LHCN-M2 (cell line): ENCODE measurements around the genes RASGEF1A, DEPP1, OR13A1, WASHC2C and TIMM23.

GRCh38 chr10:43155009-43155708, 16.9 kb downstream of the CSGALNACT2 start:
- RAMPAGE, long total RNA = no peak

DNA sequence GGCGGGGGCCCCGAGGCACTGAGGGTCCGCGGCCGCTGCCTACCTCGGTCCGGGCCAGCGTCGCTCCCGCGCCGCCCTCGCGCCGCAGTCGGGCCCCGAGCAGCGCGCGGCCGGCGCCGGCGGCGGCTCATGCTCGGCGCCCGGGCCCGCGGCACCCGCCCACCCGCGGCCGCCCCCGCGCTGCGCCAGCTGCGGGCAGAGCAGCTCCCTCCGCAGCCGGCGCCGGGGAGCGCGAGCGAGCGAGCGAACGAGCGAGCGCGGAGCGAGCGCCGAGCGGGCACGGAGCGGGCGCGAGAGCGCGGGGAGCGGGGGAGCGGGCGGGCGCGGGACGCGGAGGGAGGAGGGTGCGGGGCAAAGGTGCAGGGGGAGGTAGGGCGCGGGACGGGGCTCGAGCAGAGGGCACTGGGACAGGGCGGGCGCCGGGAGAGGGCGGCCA, at the start of gene RASGEF1A:
RASGEF1A (minus strand) TSS at position 264 of the 436 bp plus-strand sequence.
- RAMPAGE, long total RNA = no peak

- RAMPAGE, long total RNA = no peak
Observed at GRCh38 chr10:43340638-43341115, 30.8 kb upstream of the FXYD4 start.

GRCh38 chr10:43384965-43385694, 13.7 kb downstream of the FXYD4 start:
- RAMPAGE, long total RNA = no peak

GRCh38 chr10:43399683-43400162, 9.3 kb downstream of the HNRNPF start:
- RAMPAGE, long total RNA = no peak

GRCh38 chr10:43408037-43408661, 837 bp downstream of the HNRNPF start:
- RAMPAGE, long total RNA = no peak

DNA sequence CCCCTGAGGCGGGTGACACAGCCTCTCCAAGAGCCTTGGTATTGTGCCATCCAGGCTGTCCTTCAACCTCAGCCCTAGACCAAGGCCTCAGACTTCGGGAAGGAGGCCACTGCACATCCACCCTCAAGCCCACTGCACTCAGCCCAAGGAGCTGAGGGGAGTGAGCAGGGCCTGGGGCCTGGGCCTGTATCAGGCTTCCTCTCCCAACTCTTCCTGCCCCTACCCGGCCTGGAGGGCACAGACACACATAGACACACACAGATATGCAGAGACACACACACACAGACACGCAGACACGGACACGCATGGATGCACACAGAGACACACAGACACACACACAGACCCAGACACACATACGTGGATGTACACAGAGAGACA, 19.7 kb upstream of the ZNF32 start:
- RAMPAGE, long total RNA = no peak

DNA sequence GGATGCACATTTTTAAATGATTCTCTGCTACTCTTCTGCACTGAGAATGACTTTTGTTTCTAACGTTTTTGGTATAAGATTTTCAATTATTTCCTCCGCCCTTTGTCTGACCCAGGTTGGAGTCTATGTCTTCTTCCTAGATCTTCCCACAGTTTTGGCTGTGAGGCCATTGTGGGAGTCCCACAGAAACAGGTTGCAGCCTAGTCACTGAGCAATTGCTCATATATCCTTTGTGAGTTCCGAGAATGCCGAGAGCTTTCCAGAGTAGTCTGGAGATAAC, 167.9 kb upstream of the ZNF32 start:
- RAMPAGE, long total RNA = no peak

DNA sequence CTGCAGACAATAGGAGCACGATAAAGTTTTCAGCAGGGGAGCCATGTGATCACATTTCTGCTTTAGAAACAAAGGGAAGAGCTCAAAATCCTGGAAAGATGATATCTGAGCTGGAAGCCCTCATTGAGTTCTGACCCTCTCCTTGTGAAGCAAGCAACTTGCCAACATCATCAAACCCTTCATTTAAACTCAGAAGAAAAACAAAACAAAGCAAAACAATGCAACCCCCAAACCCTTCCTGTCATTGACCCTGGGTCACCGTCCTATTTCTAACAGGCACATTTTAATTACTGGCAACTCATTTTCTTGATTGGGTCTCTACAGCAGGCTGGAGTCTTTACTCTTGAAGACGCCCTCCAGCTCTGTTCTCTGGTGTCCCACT, 198.3 kb upstream of the ZNF32 start:
- RAMPAGE, long total RNA = no peak

DNA sequence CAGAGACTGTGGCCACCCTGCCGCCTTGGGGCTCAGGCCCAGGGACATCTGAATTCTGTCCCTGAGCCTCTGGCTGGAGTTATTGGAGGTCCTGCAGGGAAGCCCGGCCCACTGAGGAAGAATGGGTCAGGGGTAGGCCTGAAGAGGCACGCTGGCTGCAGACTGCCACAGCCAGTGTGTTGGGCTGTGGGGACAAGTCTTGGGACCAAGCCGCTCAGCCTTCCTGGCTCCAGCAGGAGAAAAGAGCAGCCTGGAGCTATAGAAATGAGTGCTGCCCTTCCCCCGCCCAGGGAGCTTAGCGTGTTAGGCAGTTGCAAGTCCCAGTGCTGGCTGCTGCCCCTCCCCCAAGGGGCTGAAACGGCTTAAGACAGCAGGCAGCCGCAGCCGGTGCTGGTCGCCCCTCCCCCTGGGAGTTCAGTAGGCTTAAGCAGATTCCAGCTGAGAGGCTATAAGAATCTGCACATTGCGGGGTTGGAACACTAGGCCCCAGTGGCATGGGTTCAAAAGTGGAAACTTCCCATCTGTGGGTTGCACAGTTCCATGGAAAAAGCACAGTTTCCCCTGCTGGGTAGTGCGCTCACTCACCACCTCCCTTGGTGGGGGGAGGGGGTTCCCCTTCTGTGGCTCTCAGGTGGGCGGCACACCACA, 151.3 kb downstream of the CXCL12 start:
- RAMPAGE, long total RNA = no peak

- RAMPAGE, long total RNA = no peak
Observed at GRCh38 chr10:44380740-44381272, 4.1 kb downstream of the CXCL12 start.

DNA sequence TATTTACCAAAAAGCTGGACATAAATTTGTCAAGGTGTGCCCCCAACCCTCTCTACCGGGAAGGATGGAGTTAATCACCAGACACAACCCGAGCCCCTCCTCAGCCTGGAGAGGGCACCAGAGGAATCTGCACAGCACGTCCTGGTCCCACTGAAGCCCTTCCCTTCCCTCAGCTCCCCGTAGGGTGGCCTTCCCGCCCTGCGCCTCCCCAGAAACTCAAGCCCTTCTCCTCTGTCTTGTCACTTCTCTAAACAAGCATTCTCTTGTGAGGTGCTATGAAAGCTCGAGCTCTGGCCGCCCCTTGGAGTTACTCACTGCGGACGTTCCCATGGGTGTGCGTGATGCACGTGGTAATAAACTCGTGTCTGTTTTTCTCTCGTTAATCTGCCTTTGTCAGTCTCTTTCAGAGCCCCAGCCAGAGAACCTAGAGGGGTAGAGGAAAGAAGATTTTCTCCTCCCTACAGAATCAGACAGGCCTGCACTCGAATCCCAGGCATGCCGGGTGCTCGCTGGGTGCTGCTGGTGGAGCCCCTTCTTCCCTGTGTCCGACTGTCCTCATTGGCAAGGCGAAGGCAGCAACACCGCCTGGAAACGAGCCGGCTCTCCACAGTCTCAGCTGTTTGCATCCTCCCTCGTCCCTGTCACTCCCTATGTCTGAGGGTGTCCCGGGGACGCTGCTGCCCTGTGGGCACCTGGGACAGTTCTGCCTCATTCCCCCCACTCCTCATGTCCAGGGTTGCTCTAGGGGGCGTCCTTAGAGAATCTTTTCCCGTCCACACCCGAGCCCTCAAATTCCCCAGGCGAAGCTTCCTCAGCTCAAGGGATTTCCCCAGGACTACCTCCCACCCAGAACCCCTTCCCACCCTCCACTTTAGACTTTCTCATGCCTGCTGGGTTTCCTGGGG, 31.8 kb upstream of the TMEM72 start:
- RAMPAGE, long total RNA = no peak

GRCh38 chr10:44977650-44978514, 727 bp downstream of the DEPP1 start:
- RAMPAGE, long total RNA = no peak

DNA sequence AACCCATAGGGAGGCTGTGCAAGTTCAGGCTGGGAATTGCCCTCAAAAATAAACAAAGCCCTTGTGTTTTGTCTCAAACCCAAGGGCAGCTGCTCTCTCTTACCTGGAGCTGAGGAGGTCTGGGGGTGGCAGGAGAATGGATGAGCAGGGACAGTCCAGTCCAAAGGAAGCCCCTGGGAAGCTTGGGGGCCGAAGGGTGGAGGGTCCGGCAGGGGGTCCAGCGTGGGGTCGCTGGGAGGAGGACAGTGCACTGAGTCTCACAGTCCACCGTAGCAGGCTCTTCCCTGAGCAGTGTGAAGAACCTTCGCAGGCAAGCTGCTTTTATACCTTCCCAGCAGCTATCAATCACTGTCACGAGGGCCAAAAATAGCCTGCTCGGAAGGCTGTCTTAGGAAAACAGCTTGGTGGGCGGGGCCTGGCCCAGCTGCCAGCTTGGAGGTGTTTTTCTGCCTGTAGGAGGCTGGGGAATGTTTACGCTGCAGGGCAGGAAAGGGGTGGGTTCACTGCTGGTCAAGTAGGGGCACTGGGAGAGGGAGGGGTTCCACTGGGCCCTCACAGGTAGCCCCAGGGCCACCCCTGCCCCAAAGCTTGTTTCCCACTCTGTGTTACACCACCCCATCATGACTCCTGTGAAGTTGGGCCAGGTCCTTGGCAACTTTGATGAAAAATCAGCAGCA, at the start of gene DEPP1:
DEPP1 (minus strand) TSS at position 295 of the 677 bp plus-strand sequence.
- RAMPAGE, long total RNA = no peak

DNA sequence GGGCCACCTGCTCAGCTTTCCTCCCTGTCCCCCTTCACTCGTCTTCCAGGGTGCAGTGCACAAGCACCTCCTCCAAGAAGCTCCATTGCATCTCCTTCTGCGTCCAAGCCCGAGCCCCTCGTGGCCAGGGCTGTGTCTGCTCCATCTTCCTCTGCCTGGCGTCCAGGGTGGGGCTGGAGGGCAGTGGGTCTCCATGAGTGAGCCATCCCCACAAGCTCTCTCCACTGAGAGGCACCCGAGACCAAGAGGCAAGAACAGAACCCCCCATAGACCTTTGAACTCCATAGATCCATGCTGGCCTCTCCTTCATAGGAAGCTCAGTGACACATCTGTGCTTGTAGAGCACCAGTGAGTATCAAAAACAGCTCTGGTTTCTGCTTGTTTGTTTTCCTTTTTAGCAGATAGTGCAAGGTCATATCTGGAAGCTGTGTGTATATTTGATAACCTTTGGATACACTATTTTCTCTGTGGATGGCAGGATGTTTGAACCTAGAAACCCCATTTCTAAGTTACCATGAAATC, 2.0 kb upstream of the DEPP1 start:
- RAMPAGE, long total RNA = no peak

GRCh38 chr10:44981219-44982041, 2.8 kb upstream of the DEPP1 start:
- RAMPAGE, long total RNA = no peak

GRCh38 chr10:45315314-45315854, at the start of gene OR13A1:
TSS of gene OR13A1 (minus strand) at chr10:45315608.
- RAMPAGE, long total RNA = no peak

- RAMPAGE, long total RNA = no peak
Observed at GRCh38 chr10:45380854-45381370, 6.9 kb downstream of the ALOX5 start.

GRCh38 chr10:45726639-45728022, at the start of gene WASHC2C:
TSS of gene WASHC2C (plus strand) at chr10:45727266.
- RAMPAGE, long total RNA = start-site peak on the plus strand at chr10:45727236-45727280, 95 reads

- RAMPAGE, long total RNA = start-site peak on the plus strand at chr10:45972511-45972554, 118 reads
Observed at GRCh38 chr10:45972190-45973194, at the start of gene TIMM23. TSS of gene TIMM23 (plus strand) at chr10:45972489.